ENCODE results near the genes LAMC1 and C1orf21.

DNA sequence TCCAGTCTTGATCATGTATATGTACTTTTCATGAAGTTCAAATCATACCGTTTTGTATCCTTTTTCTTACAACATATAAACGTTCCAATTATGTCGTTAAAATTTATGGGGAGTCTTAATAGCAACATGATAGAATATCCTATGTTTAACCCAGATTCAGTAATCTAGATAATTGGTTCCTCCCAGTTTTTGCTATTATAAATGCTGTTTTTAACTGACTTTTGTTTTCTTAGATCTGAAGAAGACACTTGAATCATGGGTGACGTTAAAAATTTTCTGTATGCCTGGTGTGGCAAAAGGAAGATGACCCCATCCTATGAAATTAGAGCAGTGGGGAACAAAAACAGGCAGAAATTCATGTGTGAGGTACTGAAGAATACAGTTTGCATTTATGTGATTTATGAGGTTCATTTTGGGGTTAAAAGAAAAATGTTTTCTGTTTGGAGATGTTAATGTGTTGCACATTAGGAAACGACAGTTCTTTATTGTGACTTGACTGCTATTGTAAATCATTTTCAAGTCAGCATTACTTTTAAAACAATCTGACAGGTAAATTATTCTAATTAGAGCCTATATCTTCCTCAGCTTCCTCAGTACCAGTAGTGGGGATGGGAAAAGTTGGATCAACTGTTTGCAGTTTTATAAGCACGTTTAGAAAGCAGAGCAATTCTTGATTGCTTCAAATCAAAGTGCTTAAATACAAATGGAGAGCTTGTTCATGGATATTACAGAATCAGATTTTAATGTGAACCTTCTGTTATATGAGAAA, 3.3 kb downstream of the DHX9 start:
- PRO-cap, 3 experiments: no peak in any of the 3 experiments
- RRBS: no CpG with 5 or more reads among the region's 6 CpGs

DNA sequence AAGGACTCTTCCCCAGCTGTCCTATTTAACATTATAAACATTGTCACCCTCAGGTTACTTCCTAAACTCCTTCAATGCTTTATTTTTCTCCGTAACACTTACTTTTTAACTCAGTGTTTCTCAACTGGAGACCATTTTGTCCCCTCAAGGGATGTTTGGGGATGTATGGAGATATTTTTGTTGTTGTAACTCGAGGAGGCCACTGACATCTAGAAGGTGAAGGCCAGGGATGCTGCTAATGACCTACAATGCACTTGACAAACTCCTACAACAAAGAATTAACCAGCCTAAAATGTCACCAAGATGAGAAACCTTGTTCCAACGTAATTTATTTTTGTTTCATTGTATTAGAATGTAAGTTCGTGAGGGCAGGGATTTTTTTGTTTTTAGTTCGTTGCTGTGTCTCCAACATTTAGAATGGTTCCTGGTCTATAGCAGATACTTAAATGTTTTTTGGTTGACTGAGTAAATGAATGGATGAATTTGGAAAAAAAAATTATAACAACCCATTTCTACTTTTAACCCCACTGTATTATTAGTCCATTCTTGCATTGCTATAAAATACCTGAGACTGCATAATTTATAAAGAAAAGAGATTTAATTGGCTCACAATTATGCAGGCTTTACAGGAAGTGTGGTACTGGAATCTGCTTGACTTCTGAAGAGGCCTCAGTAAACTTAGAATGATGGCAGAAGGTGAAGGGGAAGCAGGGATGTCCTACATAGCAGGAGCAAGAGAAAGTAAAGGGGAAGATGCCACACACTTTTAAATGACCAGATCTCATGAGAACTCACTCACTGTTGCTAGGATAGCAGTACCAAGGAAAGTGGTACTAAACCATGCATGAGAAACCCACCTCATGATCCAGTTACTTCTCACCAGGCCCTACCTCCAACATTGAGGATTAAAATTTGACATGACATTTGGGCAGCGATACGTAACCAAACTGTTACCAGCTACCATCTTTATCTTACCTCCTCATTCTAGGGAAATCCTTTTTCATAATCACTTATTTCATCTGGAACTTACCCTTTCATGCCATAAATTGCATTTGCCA, 9.3 kb downstream of the DHX9 start:
- PRO-cap, 3 experiments: no peak in any of the 3 experiments
- RRBS: no CpG with 5 or more reads among the region's 7 CpGs

- PRO-cap, 3 experiments: peak in 3 of 3 experiments; most common plus-strand start chr1:183024078 (in 3); most common minus-strand start chr1:183023381 (in 2)
- RRBS: 2% methylated on average over 68 of the region's 123 CpGs
These were observed at the start of gene LAMC1 for GRCh38 chr1:183023126-183024184. TSS of gene LAMC1 (plus strand) at chr1:183023420.

GRCh38 chr1:183032353-183033212, 9.4 kb downstream of the LAMC1 start:
- PRO-cap, 3 experiments: no peak in any of the 3 experiments
- RRBS: no CpG with 5 or more reads among the region's 3 CpGs

DNA sequence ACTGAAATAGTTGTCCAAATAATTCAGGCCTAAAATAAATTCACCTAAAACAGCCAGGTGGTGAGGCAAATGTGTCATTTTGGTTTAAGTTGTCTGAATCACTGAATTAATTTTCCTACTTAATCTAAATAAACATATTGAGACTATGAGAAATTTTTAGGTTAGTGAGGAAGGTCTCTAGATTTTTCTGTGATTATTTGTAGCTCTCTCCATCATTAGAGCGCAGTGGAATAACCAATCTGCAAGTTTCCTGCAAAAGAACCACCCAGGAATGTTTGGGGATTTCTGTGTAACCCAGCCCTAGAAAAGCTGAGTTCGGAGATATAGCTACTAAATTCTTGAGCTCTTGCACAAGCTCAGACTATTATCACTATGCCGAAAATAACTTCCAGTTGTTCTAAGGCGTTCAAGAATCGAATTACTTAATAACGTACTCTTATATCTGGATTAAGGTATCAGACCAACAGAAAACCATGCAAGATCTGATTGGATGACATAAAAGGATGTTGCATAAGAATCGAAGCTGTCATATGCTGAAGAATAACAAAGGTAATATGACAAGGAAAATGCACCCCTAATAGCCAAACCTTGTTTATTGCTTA, 7.6 kb upstream of the LAMC2 start:
- PRO-cap, 3 experiments: no peak in any of the 3 experiments
- RRBS: no CpG with 5 or more reads among the region's 7 CpGs

GRCh38 chr1:183433691-183434167, 15.5 kb upstream of the NMNAT2 start:
- PRO-cap, 3 experiments: no peak in any of the 3 experiments
- RRBS: no CpG with 5 or more reads among the region's 1 CpG

DNA sequence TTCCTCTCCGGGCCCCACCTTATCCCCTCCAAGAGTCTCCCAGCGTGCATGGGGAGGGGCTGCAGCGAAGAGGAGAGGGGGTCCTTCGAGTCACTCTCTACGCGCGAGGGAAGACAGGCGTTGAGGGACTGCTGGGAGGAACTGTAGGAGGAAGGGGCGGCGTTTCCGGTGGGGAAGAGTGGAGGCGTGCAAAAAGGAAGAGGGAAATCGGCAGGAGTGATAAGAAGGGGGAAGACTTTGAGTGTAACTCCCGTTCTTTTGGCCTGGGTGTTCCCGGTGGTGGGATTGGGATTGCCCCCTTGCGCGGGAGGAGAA, 487 bp upstream of the SMG7 start:
- PRO-cap, 3 experiments: peak in 3 of 3 experiments; most common plus-strand start position 191 of the sequence (in 1); most common minus-strand start position 143 of the sequence (in 3)
- RRBS: under 1% methylated on average over 9 of the region's 17 CpGs

- PRO-cap, 3 experiments: no peak in any of the 3 experiments
- RRBS: no CpG with 5 or more reads among the region's 3 CpGs
These were observed 39.2 kb downstream of the SMG7 start for GRCh38 chr1:183511364-183511987.

- PRO-cap, 3 experiments: no peak in any of the 3 experiments
- RRBS: no CpG with 5 or more reads among the region's 4 CpGs
These were observed 34.3 kb downstream of the NCF2 start for GRCh38 chr1:183555639-183556687.

DNA sequence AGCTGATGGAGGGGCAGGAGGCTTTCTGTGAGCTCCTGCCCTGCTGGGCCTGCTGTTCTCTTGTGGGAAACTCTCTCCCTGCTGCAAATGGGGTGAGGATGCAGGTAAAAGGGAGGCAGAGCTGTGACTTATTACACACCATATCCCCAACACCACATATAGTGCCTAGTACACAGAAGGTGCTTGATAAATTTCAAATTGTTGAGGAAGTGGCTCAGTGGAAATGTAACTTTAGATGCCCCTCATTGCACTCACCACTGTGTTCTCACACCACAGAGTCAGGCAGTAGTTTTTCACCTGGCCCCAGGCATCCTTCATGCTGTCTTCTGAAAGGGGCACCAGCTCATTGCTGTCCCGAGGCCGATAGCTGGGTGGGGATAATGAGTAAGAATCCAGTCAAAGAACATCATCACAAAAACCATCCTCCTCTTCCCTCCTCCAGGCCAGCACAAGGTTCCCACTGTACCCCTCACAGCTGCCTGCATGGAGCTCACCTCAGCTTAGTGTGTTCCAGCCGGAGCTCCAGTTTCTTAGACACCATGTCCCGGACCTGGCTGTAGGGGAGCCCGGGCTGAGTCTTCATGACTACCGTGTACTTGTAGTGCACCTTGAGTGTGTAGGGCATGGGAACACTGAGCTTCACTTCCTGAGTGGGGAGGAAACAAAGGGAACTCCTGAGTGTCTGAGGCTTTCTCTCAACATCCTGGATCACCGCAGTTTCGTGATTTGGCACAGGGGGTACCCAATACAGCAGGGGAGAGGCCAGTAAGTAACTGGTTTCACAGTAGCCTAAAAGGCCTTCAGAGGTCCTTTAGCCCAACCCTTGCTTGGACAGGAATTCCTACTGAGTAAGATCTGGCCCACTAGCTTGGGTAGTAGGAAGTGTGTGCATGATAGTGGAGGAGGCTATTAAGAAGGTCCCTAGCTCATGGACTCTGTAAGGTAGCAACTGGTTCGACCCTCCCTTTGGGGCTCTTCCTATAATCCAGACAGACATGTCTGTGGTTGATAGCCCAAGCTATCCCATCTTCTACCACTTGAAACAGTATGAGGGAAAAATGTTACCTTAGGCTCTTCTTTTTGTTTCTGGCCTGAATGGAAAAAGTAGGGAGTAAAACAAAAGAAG, 27.0 kb downstream of the NCF2 start:
- PRO-cap, 3 experiments: no peak in any of the 3 experiments
- RRBS: no CpG with 5 or more reads among the region's 9 CpGs

GRCh38 chr1:183609154-183609660, 18.9 kb upstream of the NCF2 start:
- PRO-cap, 3 experiments: no peak in any of the 3 experiments
- RRBS: 9% methylated on average over 2 of the region's 4 CpGs

- PRO-cap, 3 experiments: no peak in any of the 3 experiments
- RRBS: no CpG with 5 or more reads among the region's 10 CpGs
These were observed 18.6 kb downstream of the ARPC5 start for GRCh38 chr1:183616928-183617423.

GRCh38 chr1:183842357-183842837, 37.5 kb downstream of the RGL1 start:
- PRO-cap, 3 experiments: no peak in any of the 3 experiments
- RRBS: no CpG with 5 or more reads among the region's 9 CpGs

DNA sequence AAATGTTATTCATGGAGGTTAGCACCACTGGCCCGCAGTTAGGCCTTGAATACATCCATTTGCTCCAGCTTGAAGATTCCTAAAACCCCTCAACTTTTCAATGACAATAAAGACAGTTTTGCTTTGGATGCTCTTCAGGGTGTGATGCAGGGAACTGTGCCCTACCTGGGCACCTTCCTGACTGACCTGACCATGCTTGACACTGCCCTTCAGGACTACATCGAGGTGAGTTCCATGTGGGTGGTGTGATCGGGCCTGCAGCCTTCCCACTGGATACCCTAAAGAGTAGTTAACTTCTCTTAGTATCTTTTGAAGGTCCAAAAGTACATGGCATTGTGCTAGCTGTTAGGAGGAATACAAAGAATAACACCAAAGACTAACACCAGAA, 95.1 kb downstream of the RGL1 start:
- PRO-cap, 3 experiments: no peak in any of the 3 experiments
- RRBS: no CpG with 5 or more reads among the region's 3 CpGs

DNA sequence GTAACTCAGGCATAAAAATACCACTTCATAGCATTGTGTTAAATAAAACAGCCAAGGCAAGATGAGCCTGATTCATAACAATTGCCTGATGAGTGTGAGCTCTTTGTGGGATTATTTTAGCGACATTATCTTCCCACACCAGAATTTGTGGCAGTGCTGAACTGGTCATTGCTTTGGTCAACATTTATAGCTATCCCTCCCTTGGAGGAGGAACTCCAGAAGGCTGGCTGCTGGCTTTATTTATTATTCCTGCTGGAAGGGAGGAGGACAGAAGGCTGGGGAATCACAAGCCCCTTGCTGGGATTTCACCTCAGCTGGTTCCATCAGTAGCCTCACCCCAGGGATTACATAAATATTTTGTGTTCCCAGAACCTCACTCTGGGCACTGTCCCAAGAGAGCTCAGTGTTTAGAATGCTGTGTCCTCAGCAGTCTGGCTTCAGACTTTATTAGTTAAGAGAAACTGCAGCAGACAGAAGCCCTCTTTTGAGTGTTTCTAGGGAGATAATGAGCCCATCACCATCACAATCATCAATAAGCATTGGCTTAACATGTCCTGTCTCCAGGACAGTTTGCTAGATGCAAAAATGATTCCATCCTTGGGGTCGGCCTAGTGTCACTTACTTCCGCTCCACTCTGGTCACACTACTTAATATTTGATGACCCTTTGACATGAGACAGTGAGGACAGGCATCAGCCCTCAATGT, 102.8 kb upstream of the C1orf21 start:
- PRO-cap, 3 experiments: no peak in any of the 3 experiments
- RRBS: no CpG with 5 or more reads among the region's 3 CpGs

DNA sequence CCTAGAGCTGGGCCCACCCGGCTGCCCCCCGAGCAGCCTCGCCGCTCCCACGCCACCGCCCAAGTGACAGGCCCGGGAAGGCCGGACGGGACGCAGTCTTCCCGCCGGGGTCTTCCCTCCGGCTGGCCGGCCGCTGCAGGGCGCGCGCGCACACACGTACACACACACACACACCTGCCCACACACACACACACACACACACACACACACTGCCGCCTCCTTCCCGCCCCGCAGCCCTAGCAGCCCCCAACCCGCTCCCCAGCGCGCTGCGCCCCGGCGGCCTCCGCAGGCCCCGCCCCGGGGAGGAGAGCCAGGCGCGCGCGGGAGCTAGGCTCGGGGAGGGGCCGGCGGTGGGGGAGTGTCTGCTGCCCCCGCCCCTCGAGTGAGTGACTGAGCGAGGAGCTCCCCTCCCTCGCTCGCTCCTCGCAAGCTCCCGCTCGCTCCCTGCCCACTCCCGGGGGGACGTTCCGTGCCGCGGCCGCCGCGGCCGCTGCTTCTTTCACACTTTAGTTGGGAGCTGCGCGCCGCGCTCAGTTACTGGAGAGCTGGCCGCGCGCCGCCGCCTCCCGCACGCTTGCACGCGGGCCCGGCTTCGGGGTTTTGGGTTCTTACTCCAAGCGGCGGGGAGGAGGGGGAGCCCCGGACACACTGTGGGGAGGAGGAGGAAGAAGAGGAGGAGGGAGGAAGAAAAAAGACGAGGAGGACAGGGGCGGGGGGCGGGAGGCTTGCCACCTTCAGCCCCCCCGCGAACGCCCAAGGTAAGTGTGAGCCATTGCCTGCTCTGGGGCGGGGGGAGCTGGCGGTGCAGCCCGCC, at the start of gene C1orf21:
Gene C1orf21, plus strand, starts transcription at position 419 of the 814 bp plus-strand sequence.
- PRO-cap, 3 experiments: peak in 3 of 3 experiments; most common plus-strand start position 451 of the sequence (in 3); most common minus-strand start position 65 of the sequence (in 2)
- RRBS: 3% methylated on average over 26 of the region's 83 CpGs

DNA sequence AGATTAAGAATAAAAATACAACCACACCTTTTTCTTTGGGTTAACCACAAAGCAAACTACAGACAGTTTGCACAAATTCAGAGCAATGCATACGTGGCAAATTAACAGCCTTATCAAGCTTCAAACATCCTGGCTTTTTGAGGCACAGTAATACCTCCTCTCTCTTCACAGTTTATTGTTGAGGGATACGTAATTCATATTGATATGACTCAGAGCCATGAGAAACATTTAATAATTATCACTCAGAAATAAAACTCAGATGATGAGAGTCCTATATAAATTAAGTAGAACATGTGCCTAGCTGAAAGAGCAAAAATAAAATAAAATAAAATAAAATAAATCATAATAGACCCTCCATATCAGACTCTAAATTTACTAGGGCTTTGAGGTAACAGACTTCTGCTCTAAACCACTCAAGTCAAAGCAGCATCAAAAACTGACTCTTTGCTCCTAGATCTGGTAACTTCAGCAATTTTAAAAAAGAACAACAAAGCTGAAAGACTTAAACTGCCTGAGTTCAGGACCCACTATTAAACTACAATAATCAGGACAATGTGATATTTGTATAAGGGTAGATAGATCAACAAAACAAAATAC, 11.4 kb downstream of the EDEM3 start:
- PRO-cap, 3 experiments: no peak in any of the 3 experiments
- RRBS: no CpG with 5 or more reads among the region's 2 CpGs

GRCh38 chr1:184822954-184823663, 68.5 kb upstream of the EDEM3 start:
- PRO-cap, 3 experiments: no peak in any of the 3 experiments
- RRBS: no CpG with 5 or more reads among the region's 7 CpGs

DNA sequence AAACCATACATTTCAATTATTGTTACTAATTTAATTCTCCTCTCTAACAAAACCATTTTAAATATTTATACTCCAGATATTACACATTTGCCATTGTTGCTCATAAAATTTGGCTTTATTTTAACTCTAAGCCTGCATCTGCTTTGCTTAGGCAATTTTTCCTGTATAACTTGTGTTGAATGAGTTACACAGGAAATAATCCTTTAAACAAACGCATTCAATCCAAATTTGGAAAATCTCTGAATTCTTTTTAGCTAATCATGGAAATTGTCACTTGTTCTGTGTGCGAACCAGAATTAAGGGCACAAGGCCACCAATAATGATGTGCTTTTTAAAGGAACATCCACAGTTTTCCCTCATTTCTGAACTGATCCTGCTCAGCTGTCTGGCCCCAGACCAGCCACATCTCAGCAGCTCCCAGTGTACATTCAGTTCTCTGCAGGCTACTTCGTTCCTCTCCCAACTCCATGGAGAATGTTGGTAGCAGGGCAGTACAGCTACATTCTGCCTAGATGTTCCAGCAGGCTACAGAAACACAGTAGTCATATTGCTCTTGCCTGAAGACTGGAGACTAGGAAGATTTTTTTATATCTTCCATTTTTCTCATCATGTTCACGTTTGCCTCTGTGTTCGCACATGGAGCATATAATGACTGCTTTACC, 15.4 kb downstream of the NIBAN1 start:
- PRO-cap, 3 experiments: no peak in any of the 3 experiments
- RRBS: no CpG with 5 or more reads among the region's 5 CpGs

- PRO-cap, 3 experiments: no peak in any of the 3 experiments
- RRBS: no CpG with 5 or more reads among the region's 4 CpGs
These were observed 55.1 kb downstream of the RNF2 start for GRCh38 chr1:185100216-185101169.